Pericardium fibroblast (primary cell): ENCODE data around the genes RGPD8, IL1B, IL1F10 and IL1RN.

- RAMPAGE, long total RNA, result no peak
These were observed 17.3 kb downstream of the FBLN7 start for GRCh38 chr2:112155514-112155907.

DNA sequence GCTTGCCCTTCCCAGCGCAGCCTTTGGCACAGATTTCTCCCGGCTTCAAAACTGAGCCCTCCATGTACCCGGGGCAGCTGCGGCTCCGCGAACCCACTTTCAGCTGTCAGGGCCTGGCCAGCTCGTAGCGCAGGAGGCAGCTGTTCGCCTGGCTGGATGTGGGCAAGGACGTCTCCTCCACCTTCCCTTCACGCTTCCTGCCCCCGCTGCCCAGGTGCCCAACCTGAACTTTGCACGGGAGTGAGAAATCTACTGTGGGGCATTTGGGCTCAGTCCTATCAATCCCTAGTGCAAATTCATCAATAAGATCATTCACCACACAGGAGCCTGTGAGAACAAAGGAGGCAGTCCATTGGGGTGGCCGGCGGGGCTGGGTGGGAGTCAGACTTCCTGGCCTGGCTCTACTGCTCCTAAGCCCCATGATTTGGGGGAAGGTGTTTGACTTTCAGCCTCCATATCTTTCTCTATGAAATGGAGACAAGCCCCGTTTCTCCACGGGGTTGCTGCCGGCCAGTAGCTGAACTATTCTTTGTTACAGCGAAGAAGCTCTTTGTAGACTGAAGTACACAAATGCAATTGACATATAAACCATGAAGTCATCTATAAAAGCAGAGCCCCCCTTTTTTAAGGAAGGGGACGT is 17.8 kb downstream of the FBLN7 start:
- RAMPAGE, long total RNA, result no peak

DNA sequence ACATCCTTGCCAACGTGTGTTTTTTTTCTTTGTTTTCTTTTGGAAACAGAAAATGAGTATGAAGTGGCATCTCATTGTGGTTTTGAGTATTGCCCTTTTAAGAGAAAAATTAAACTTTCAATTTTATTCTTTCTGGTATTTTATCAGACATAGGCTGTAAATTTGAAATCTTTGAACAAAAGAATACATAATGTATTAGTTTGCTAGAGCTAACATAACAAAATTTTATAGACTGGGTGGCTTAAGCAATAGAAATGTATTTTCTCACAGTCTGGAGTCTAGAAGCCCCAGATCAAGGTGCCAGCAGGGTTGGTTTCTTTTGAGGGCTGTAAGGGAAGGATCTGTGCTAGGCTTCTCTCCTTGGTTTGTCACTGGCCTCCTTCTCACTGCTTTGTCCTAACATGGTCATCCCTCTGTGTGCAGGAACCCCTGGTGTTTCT is 28.7 kb downstream of the ZC3H6 start:
- RAMPAGE, long total RNA, result no peak

GRCh38 chr2:112311485-112311964 is 36.1 kb downstream of the ZC3H6 start:
- RAMPAGE, long total RNA, result no peak

GRCh38 chr2:112389838-112390325 is 43.6 kb downstream of the RGPD8 start:
- RAMPAGE, long total RNA, result no peak

- RAMPAGE, long total RNA, result no peak
These were observed at the start of gene RGPD8 for GRCh38 chr2:112433049-112433835. TSS of gene RGPD8 (minus strand) at chr2:112433645.

DNA sequence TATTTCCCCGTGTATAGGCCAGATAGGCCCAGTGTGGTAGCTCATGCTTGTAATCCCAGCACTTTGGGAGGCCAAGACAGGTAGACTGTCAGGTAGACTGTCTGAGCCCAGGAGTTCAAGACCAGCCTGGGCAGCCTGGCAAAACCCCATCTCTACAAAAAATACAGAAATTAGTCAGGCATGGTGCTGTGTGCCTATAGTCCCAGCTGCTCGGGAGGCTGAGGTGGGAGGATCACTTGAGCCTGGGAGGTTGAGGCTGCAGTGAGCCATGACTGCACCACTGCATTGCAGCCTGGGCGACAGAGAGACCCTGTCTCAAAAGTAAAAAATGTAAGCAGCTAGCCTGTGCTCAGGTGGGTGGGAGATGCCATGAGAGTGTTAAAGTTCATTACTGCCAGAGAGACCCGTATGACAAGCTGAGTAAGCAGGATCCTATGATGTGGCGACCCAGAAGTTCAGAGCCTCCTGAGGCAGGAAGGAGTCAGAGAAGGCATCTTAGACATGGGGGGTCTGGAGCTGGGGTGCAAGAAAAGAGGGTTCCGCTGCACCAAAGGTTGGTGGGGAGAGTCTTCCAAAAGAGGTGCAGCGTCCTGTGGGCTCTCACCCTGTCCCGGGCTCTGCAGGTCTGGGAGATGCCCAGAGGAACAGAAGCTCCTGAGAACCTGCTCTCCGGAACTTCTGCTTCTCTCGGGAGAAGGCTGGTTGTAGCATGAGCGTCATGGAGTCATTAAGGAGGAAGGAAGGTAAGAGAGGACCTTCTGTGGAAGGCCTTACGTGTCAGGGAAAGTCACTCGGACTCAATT is 21.5 kb upstream of the POLR1B start:
- RAMPAGE, long total RNA, result no peak

- RAMPAGE, long total RNA, result no peak
These were observed 2.1 kb upstream of the SLC20A1 start for GRCh38 chr2:112643547-112644080.

- RAMPAGE, long total RNA, result no peak
These were observed 2.3 kb downstream of the SLC20A1 start for GRCh38 chr2:112647968-112648605.

- RAMPAGE, long total RNA, result no peak
These were observed 12.8 kb downstream of the SLC20A1 start for GRCh38 chr2:112658395-112659103.

DNA sequence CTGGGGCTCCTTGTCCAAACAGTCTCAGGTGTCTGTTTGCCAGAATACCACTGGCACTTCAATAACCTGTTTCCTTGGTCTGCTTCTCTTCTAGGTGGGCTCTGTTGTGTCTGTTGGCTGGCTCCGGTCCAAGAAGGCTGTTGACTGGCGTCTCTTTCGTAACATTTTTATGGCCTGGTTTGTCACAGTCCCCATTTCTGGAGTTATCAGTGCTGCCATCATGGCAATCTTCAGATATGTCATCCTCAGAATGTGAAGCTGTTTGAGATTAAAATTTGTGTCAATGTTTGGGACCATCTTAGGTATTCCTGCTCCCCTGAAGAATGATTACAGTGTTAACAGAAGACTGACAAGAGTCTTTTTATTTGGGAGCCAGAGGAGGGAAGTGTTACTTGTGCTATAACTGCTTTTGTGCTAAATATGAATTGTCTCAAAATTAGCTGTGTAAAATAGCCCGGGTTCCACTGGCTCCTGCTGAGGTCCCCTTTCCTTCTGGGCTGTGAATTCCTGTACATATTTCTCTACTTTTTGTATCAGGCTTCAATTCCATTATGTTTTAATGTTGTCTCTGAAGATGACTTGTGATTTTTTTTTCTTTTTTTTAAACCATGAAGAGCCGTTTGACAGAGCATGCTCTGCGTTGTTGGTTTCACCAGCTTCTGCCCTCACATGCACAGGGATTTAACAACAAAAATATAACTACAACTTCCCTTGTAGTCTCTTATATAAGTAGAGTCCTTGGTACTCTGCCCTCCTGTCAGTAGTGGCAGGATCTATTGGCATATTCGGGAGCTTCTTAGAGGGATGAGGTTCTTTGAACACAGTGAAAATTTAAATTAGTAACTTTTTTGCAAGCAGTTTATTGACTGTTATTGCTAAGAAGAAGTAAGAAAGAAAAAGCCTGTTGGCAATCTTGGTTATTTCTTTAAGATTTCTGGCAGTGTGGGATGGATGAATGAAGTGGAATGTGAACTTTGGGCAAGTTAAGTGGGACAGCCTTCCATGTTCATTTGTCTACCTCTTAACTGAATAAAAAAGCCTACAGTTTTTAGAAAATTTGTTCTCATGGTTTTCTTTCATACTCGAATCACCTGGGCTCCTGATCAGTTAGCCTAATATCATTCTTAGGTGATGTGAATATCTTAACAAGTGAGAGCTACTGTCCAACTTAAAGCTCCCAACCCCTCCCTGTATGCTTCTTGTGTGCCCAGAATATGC is 17.4 kb downstream of the SLC20A1 start:
- RAMPAGE, long total RNA, result no peak

DNA sequence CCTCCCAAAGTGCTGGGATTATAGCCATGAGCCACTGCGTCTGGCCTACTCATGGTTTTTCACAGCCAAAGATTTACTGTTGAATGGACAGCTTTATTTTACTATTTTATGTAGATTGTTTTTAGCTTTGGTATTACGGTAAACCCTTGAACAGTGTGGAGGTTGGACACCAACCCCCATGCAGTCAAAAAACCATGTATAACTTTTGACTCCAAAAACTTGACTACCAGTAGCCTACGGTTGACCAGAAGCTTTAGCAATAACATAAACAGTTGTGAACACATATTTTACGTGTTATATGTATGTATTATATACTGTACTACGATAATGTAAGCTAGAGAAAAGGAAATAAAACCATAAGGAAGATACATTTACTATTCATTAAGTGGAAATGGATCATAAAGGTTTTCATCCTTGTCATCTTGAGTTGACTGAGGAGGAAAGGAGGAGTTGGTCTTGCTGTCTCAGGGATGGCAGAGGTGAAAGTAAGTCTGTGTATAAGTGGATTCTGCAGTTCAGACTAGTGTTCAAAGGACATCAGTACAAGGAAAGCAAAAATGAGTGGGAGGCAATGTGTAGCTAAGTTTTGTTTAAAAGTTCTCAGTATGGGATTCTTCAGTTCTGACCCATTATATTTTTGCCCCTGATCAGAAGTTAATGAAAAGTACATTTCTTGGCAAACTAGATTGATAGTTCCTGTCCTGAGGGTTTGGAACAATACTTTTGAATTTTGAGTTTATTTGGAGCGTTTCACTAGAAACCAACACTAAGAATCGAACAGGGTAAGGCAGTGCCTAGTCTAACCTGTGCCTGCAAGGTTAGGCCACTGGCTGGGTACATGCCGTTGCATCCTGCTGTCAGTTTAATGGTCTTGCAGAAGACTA is 18.9 kb downstream of the SLC20A1 start:
- RAMPAGE, long total RNA, result no peak

- RAMPAGE, long total RNA, result no peak
These were observed at the start of gene IL1B for GRCh38 chr2:112836238-112837196. TSS of gene IL1B (minus strand) at chr2:112836779.

DNA sequence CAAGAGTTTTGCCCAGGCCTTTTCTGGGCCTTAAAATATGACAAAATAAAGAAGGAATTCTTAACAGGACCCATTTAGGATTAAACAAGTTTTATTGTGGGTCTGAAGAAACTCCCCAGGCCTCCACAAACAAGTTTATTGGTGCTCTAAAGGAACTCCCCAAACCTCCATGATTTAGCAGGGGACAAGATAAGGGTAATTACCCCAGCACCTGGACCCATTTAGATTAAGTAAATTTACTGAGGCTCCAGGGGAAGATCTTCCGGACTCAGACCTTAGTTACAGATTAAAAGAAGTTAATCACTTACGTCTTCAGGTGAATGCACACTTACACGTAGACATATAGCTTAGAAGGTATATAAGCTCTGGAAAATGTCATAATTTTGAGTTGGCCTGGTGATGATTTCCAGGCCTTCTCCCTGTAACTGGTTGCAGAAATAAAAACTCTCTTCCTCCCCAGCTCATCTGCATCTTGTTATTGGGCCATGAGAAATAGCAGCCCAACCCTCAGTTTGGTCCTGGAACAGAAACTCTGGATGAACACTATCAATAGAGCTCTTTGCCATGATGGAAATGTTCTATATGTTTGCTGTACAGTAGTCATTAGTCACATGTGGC is 9.2 kb upstream of the IL37 start:
- RAMPAGE, long total RNA, result no peak

DNA sequence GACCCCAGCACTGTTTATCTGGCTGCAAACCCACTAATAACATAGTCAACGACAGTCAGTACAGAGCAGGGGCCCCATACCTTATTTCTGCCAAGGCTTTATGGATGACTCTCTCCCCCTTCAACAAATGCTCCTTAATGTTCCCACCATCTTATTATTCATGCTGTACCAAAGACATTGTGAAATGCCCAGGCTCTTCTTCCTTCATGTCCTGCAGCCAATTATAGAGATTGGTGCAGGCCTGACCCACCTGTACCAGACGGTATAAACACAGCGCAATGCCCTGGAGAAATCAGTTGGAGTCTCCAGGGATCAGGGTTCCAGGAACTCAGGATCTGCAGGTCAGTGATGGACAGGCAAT is at the start of gene IL1F10:
IL1F10 (plus strand) TSS at position 295 of the 361 bp plus-strand sequence.
- RAMPAGE, long total RNA, result no peak

GRCh38 chr2:113078327-113078794 is 10.6 kb downstream of the IL1F10 start:
- RAMPAGE, long total RNA, result no peak

GRCh38 chr2:113078896-113079597 is 11.3 kb downstream of the IL1F10 start:
- RAMPAGE, long total RNA, result no peak

DNA sequence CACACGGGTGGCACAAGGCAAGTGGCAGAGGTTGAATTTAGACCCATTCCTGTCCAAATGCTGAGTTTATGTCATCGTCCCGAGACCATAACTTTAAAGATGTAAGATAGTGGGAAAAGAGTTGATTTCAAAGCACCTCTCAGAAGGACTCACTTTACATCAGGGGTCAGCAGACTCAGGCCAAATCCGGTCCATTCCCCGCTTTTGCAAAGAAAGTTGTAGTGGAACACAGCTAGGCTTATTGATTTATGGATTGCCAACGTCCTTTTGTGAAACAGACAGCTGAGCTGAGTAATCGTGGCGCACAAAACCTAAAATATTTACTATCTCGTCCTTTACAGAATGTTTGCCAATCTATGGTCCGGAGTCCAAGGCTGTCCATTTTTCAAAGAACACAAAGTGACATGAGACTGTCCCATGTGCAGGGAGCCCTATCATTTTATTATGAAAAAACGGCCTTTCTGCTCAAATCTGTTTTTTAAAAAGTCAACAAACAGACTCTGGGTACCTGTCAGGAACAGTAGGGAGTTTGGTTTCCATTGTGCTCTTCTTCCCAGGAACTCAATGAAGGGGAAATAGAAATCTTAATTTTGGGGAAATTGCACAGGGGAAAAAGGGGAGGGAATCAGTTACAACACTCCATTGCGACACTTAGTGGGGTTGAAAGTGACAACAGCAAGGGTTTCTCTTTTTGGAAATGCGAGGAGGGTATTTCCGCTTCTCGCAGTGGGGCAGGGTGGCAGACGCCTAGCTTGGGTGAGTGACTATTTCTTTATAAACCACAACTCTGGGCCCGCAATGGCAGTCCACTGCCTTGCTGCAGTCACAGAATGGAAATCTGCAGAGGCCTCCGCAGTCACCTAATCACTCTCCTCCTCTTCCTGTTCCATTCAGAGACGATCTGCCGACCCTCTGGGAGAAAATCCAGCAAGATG is at the start of gene IL1RN:
IL1RN (plus strand) TSS at position 804 of the 935 bp plus-strand sequence.
- RAMPAGE, long total RNA, result no peak

GRCh38 chr2:113164782-113165793 is 8.7 kb upstream of the PSD4 start:
- RAMPAGE, long total RNA, result no peak

GRCh38 chr2:113175653-113176933 is 2.3 kb downstream of the PSD4 start:
- RAMPAGE, long total RNA, result no peak